SEM (cell line): ENCODE data around the genes ZNF519 and ANKRD30B.

- PRO-cap, result no peak
Observed at GRCh38 chr18:13221949-13222415, 3.4 kb downstream of the LDLRAD4 start.

GRCh38 chr18:13222416-13223326 is 4.1 kb downstream of the LDLRAD4 start:
- PRO-cap, result no peak

GRCh38 chr18:13273710-13274300 is 55.2 kb downstream of the LDLRAD4 start:
- PRO-cap, result no peak

GRCh38 chr18:13377234-13377781 is 158.7 kb downstream of the LDLRAD4 start:
- PRO-cap, result no peak

- PRO-cap, result no peak
Observed at GRCh38 chr18:13427290-13427956, 208.9 kb downstream of the LDLRAD4 start.

- PRO-cap, result no peak
Observed at GRCh38 chr18:13435556-13435849, 216.9 kb downstream of the LDLRAD4 start.

- PRO-cap, result bidirectional peak, plus-strand start at chr18:13437595, minus-strand start at chr18:13437291
Observed at GRCh38 chr18:13437216-13437594, 218.6 kb downstream of the LDLRAD4 start.

GRCh38 chr18:13451971-13453396 is 233.9 kb downstream of the LDLRAD4 start:
- PRO-cap, result no peak

- PRO-cap, result unidirectional peak, plus-strand start at chr18:13549343; bidirectional peak, plus-strand start at chr18:13549604, minus-strand start at chr18:13549646
Observed at GRCh38 chr18:13549022-13550092, 177.0 kb downstream of the FAM210A start.

- PRO-cap, result no peak
Observed at GRCh38 chr18:13562194-13563133, 163.9 kb downstream of the FAM210A start.

GRCh38 chr18:14131711-14132940 is at the start of gene ZNF519:
TSS of gene ZNF519 (minus strand) at chr18:14132435.
- PRO-cap, result bidirectional peak, plus-strand start at chr18:14132573, minus-strand start at chr18:14132429

DNA sequence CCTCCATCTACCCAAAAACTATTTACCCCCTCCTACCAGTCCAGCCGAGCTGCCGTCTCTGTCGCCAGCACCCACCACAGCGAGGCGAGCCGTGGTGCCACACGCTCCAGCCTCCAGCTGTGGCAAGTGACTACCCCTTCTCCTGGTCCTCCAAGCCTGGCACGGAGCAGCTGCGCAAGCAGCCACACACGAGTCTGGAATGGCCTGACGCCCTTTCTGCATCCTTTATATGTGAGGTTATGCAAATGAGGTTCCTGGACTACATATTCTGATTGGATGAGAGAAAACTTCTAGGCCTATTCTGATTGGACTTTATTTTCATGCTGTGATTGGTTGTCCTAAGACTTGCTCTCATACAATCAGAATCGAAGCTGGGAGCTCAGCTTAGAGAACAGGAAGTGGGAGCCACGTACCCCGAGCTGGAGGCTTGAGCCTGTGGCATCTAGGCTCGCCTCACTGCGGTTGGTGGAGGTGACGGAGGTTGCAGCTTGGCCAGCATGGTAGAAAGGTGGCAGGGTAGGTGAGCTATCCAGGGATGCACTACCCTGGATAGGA is 99.0 kb upstream of the POTEC start:
- PRO-cap, result no peak

GRCh38 chr18:14747353-14748527 is at the start of gene ANKRD30B:
TSS of gene ANKRD30B (plus strand) at chr18:14748172.
- PRO-cap, result no peak

- PRO-cap, result no peak
Observed at GRCh38 chr18:14797906-14798477, 50.0 kb downstream of the ANKRD30B start.

- PRO-cap, result no peak
Observed at GRCh38 chr18:20970291-20970759, 141.3 kb downstream of the ROCK1 start.

- PRO-cap, result no peak
Observed at GRCh38 chr18:21079167-21079733, 32.4 kb downstream of the ROCK1 start.

- PRO-cap, result bidirectional peak, plus-strand start at chr18:21110988, minus-strand start at chr18:21110965
Observed at GRCh38 chr18:21110569-21111431, 813 bp downstream of the ROCK1 start.

DNA sequence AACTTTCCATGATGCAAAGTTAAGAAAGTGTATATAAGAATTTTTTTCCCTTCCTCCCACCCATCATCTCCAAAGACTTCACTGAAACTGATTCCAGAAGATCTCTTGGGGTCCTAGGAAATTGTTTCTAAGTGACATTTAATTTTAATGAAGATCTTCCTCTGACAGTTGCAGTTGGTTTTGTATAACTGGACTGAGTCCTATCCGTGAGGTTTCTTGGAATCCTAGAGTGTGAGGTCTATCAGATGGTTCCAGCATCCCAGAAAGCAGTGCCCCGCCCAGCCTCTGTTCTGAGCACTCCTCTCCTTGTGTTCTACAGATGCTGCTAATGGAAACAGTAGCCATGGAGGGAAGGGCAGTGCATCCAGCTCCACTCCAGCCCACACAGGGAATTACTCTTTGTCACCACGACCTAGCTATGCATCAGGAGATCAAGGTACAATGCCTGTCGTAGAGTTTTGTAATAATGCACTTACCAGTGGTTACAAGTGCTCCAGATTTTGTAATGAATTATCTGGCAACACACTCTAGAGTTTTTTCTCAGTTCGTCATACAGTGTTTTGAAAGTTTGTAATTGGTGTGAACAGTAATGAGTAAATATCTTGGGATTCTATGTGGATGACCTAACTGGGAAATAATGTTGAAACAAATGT is 161.2 kb downstream of the ESCO1 start:
- PRO-cap, result no peak

DNA sequence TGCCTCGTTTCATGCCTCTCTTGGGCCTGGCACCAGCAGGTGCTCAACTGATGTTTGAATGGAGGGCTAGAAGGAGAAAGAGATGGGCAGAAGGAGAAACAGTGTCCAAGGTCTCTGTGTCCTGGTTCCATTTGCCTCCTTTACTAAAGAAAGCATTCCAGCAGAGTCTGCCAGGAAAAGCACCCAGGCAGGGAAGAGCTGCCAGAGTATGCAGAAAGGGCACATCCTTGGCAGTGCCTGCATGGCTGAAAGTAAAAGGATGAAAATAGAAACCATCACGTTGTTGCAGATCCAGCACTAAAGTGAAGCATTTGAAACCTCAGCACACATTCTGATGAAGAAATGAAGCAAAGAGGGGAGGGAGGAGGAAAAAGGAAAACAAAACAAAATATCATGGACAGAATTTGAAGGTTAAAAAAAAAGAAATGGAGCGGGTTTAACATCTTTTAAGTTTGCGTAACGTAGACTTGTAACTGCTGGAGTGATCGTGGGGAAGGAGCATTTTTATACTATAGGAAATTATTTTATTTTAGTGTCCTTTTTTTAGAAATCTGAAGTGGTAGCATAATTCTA is 142.1 kb downstream of the ESCO1 start:
- PRO-cap, result no peak

GRCh38 chr18:21896651-21897372 is 156.2 kb downstream of the MIB1 start:
- PRO-cap, result no peak